Helper T cell (primary cell): Measurements from ENCODE around the gene PIKFYVE.

GRCh38 chr2:206452611-206453110, 9.3 kb downstream of the ADAM23 start:
- PRO-cap, 2 experiments = no peak in any of the 2 experiments

- PRO-cap, 2 experiments = no peak in any of the 2 experiments
These were observed 23.6 kb downstream of the CPO start for GRCh38 chr2:206962915-206963287.

GRCh38 chr2:207143088-207143378, 22.7 kb downstream of the KLF7 start:
- PRO-cap, 2 experiments = peak in 2 of 2 experiments; most common minus-strand start chr2:207143253 (in 1)

DNA sequence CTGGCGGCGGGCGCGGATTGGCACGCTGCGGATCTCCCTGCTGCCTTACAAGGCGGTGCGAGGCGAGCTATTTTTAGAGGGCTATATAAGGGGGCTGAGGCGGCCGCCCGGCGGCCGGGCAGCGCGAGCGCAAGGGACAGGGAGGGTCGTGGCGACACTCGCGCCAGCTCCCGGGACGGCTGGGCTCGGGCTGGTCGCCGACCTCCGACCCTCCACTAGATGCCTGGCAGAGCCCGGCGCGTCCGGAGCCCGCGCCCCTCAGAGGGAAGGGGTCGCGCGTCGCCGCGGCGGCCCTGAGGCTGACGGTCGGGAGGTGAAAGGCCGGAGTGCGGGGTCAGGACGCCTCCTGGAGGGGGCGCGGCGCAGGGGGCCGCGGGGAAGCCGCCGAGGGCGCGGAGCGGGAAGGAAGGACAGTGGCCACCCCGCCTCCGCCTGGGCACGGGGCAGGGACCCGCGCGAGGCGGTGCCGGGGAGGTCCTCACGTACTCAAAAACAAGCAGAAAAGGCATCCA, 579 bp upstream of the KLF7 start:
- PRO-cap, 2 experiments = peak in 2 of 2 experiments; most common plus-strand start position 113 of the sequence (in 2)

DNA sequence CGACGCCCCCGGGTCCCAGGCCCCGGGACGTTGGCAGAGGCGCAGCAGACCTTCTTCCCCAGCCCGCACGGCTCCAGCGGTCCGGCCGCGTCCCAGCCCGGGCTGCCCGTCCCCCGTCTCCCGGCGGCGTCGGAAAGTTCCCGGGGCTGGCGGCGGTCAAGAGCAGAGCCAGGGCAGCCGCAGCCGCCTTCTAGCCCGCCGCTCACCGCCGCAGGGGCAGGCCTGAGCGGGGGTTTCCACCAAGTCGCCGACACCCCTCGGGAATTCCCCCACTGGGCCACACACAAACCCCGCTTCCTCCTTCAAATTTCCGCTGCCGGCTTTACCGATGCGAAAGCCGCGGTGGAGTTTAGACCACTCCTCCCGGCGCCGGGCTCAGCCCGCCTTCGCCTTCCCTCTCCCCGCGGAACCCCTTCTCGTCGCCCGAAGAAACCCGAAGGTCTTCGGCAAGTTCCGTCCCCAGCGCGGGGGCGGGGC, 338 bp upstream of the CREB1 start:
- PRO-cap, 2 experiments = peak in 2 of 2 experiments; most common plus-strand start position 352 of the sequence (in 2); most common minus-strand start position 212 of the sequence (in 2)

- PRO-cap, 2 experiments = peak in 2 of 2 experiments; most common plus-strand start chr2:207626077 (in 2); most common minus-strand start chr2:207625729 (in 2)
These were observed 609 bp upstream of the METTL21A start for GRCh38 chr2:207625632-207626374.

- PRO-cap, 2 experiments = no peak in any of the 2 experiments
These were observed 14.9 kb downstream of the CCNYL1 start for GRCh38 chr2:207726287-207726869.

DNA sequence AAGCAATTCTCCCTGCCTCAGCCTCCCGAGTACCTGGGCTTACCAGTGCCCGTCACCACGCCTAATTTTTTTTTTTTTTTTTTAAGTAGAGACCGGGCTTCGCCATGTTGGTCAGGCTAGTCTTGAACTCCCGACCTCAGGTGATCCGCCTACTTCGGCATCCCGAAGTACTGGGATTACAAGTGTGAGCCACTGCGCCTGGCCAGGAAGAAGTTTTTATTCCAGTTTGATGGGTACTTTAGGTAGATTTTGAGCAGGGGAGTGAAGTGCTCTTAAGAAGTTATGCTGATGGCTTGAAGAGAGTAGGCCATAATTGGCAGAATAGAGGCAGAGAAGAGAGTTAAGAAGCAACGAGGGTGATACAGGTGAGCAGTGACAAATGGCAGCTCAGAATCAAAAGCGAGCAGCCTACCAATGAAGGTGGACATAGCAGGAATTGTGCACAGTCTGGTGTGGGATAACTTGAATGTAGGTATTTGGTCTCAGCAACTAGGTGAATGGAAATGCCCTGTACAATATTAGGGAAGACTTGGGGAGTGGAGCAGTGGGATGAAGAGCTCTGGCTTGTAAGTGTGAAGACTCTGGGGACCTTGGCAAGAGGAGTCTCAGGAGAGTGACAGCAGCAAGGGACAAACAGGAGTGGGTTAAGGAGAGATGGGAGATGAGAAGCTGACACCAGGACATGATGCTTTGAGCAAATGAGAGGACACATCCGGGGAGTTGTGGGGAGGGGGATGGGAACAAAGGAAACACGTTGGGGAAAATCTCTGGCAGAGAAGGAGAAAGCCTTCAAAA, 25.0 kb downstream of the FZD5 start:
- PRO-cap, 2 experiments = no peak in any of the 2 experiments

DNA sequence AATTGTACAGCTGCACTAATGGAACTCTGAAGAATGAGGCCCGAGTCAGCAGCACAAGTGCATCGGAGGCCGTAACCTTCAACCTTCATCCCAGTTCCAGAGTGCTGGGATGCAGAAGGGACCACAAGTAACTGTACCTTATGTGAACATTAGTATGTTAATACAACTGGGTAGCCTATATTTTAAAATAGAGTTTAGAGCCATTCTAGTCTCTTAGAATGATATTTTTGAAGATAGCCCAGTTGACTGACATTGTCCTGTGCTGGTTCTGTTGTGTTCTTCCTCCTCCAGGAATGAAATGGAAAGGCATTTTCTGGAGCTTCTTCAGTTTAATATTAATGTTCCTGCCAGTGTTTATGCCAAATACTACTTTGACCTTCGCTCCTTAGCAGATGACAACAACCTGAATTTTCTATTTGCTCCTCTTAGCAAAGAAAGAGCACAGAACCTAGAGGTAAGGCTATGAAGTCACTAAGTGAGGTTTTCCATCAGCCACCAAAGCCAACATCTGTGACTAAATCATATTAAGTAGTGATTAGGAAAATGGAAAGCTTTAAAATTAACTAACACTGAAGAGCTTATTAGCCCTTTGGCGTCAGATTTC, 18.9 kb downstream of the FZD5 start:
- PRO-cap, 2 experiments = no peak in any of the 2 experiments

DNA sequence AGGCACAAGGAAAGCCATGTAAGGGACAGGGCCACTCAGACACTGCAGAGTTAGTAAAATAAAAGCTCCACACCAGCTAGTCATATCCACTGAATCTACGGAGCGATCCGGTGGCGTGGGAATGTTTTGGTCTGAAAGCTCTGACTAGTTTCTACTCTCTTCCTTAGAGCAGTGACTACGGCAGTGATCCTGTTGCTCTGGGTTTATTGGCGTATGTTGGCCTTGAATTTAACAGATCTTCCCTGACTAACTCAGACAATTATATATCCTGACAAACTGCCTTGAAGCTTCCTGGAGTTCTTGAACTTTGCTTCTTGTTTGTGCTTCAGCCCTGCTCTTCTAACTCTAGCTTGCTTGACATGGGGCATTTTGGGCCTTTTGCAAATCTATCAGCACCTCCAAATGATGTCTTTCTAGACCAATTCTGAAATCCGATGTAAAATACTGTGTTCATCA, 115.4 kb upstream of the FZD5 start:
- PRO-cap, 2 experiments = no peak in any of the 2 experiments

DNA sequence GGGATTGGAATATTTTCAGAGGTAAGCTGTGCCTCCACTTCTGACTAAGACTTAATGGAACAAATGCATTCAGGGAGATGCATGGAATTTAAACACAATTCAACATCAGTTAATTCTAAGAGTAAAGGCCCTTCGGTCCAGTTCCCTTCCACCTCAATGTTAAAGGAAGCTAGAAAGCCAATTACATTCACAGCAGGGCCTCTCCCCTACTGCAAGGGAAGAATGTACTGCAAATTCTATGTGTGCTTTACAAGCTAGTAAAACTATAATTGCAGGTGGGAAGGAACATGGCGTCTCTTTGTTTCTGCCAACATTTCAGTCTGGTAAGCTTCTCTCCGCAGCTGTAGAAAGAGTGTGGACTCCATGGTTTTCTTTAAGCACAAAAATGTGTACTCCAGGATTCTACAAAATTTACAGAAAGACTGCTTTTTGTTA, 126.8 kb upstream of the FZD5 start:
- PRO-cap, 2 experiments = no peak in any of the 2 experiments

DNA sequence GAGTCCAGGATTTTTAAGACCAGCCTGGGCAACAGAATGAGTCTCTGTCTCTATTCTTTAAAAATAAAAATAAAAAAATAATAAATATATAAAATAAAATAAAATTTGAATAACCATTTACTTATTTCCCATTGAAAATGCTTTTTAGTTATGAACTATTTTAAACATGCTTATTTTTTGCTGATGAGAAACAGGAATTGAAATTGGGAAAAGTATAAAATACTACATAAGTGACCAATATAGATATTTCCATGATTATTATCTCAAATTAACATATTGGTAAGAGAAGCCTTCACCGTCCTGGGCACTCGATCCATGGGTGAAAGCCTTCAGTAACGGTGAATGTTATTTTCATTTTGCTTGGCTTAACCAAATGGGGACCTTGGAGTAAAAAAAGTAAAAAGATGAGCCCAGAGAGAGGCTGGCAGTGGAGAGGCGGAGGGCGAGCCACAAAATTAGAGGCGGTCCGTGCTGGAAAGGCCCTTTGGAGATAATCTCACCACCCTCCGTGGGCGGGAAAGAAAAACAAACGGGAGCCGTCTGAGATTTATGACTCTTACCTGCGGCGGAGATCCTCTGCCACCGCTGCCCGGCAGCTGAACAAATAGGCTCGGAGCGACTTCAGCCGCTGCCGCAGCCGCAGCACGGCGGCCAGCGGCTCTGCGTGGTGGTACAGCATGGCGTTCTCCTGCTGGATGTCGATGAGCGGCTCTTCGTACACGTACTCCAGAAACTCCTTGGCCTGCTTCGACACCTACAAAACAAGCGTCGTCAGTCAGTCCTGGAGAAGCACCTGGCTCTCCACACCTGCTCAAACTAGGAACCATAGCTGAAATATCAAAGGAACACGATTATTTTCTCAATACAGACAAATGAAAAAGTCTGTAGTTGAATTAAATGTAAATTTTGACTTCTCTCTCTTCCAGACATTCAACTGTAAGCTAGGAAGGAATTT, 94.7 kb downstream of the PLEKHM3 start:
- PRO-cap, 2 experiments = no peak in any of the 2 experiments

GRCh38 chr2:207934657-207935206, 90.6 kb downstream of the PLEKHM3 start:
- PRO-cap, 2 experiments = no peak in any of the 2 experiments

- PRO-cap, 2 experiments = no peak in any of the 2 experiments
These were observed 86.1 kb downstream of the PLEKHM3 start for GRCh38 chr2:207939252-207939598.

DNA sequence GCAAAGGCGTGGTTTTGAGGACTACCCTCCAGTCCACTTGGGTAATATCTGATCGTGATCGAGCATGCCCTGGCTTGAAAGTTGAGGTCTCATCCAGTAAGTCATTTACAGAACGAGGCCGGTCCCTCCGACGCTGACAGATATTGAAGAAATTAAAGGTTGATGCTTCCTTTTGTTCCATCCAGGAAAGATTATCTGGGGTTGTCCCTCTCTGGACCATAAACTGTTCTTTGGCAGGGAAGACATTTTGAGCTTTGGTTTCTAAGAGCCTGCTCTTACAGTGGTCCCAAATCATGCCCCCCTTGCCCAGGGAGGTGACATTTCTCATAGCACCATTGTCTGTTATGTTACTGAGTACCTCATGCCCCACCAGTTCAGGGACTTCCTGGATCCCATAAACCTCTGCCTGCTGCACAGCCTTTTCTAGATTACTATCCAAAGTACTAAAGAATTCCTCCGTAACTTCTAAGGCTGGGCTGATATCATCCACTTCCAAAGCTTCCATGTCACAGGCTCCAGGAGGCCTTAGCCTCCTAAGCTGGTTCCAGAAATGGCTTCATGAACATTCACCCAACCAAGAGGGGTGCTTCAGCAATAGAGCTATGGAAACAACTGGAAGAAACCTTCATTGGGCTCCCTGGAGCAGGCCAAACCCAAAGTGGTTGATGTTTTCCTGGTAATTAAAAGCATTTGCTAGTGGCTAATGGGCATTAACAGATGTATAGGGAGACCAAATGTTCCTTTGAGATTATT, 24.0 kb downstream of the PLEKHM3 start:
- PRO-cap, 2 experiments = no peak in any of the 2 experiments

DNA sequence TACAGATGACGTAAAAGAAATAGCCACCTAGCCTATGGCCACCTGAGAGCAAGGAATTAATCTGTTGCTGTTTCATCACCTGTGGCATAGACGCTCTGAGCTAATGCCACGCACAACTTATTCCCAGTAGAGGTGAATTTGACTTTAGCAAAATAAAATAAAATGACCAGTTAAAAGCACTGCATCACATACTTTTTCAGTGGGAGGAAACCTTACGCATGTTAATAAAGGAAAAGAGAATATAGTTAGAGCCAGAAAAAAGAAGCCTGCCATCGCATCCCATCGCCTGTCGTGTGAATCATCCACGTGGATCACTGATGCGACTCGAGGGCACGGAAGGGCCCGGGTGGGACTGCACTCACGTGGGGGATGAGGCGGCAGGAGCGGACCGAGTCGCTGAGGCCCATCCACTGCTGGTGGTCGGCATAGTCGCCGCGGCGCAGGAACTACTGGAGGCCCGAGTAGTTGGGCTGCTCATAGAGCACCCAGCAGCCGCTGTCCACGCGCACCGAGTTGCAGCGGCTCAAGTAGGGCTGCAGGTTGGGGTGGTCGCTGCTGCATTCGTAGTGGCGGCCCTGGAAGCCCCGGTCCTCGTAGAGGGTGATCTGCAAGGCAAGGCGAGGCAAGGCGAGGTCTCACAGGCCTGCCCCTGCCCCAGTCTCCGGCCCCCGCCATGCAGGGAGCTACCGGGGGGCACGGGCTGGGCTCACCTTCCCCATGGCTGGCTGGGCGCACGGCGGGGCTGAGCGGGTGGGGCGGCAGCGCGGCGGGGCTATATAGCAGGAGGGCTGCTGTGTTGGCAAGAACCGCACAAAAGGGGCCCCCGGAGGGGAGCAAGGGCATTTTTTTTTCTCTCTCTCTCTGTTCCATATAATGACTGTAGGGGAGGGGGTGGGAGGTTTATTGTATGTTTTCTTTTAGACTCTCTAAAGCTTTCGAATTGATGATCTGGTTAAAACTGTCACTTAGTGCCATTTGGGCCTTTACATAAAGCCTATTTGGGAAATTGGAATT, 12.1 kb downstream of the CRYGD start:
- PRO-cap, 2 experiments = no peak in any of the 2 experiments

GRCh38 chr2:208186964-208187163, 3.0 kb downstream of the C2orf80 start:
- PRO-cap, 2 experiments = no peak in any of the 2 experiments

- PRO-cap, 2 experiments = peak in 2 of 2 experiments; most common plus-strand start chr2:208266234 (in 1); most common minus-strand start chr2:208266074 (in 1)
These were observed at the start of gene PIKFYVE for GRCh38 chr2:208265754-208266926. PIKFYVE (plus strand) TSS chr2:208266255.

DNA sequence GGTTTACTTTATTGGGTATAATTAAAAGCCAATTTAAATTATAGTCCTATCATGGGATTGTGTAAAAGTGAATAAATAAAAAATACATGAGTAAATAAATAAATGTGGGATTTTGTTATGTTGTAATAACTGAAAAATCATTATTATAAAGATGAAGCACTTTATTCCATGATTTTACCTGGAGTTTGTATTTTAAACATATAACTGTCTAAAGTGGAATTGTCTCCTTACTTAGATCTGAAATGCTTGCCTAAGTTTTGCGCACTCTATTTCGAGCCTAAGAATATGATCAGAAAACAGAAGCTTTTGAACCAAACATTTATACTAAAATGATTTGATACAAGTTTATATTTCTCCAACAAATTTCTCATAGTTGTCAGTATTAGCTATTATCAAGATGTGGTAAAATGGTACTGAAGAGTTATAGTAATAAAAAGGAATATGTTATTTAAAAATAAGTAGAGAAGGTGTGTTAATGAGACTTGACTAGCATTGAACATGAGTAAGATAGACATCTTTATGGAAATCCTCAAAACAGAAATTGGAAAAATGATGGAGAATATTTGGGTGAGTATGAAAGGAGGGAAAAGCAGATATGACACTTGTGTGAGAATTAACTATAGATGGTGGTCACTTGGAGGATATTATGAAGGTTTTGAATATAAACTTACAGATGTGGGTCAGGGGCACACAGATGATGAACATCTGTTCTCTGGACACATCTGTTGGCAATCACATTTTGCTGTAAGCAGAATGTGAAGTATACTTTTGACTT, 39.8 kb downstream of the PIKFYVE start:
- PRO-cap, 2 experiments = no peak in any of the 2 experiments

DNA sequence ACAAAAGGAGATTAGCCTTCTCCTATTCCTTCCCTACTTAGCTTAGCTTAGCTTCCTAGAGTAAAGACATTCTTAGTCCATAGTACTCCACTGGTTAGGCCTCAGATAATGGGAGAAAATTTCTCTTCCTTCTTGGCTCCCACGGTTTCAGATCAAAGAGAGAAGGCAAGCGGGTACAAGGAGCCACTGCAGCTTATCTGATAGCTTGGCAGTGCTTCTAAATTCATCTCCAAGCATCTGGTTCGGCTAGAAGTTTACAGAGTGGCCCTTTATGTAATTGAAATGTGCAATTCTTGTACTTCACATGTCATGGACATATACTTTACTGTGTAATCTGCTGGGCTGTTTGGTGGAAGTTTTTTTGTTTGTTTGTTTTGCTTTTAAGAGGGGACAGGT, 46.7 kb downstream of the PIKFYVE start:
- PRO-cap, 2 experiments = no peak in any of the 2 experiments